ENCODE measurements around the gene NBPF11.

DNA sequence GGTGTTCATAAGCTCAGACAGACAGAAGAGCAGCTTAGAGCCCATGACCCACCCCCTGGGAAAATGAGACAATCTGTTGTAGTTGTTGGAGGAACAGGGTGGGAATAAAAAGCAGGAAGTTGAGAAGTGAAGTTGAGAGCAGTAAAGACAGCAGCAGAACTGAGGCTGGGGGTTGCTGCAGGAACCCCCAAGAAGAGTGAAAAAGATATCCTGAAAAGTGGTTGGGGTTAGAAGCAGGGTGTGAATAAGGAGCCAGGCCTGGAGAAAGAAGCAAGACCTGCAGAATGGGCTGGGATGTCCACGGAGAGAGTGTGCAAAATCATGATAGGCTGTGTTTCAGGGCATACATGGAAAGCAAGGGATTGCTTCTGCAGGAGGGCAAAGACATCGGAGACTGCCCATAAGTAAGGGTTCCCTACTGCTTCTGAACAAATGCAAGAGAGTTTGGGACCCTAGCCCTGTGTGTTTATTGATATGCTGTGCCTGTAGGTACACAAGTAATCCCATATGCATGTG lies 1.8 kb upstream of the LIX1L start:
- PRO-cap: no peak

- PRO-cap: no peak
Measured at GRCh38 chr1:145977215-145978052, 12.9 kb downstream of the POLR3GL start.

DNA sequence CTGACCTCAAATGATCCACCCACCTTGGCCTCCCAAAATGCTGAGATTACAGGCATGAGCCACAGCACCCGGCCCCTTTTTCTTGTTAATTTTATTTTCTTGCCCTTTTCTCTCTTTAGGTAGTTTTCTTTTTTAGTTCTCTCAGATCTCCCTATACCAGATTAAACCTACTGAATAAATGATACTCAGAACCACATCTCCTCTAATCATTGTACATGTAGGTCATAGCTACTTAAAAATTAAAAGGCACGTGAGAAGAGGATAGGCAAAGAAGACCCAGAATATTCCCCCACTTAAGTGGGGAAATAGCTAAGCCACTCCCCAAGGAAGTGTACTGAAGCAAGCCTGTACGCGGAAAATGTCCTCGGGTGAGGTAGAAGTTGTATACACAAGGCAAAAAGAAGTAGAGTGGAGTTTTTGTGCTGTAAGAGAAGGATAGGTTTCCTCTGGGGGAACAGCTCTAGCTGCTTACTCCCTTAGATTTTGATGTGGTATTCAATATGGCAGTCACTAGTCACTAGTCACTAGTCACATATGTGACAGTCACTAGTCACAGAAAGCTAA lies 7.8 kb downstream of the TXNIP start:
- PRO-cap: no peak

DNA sequence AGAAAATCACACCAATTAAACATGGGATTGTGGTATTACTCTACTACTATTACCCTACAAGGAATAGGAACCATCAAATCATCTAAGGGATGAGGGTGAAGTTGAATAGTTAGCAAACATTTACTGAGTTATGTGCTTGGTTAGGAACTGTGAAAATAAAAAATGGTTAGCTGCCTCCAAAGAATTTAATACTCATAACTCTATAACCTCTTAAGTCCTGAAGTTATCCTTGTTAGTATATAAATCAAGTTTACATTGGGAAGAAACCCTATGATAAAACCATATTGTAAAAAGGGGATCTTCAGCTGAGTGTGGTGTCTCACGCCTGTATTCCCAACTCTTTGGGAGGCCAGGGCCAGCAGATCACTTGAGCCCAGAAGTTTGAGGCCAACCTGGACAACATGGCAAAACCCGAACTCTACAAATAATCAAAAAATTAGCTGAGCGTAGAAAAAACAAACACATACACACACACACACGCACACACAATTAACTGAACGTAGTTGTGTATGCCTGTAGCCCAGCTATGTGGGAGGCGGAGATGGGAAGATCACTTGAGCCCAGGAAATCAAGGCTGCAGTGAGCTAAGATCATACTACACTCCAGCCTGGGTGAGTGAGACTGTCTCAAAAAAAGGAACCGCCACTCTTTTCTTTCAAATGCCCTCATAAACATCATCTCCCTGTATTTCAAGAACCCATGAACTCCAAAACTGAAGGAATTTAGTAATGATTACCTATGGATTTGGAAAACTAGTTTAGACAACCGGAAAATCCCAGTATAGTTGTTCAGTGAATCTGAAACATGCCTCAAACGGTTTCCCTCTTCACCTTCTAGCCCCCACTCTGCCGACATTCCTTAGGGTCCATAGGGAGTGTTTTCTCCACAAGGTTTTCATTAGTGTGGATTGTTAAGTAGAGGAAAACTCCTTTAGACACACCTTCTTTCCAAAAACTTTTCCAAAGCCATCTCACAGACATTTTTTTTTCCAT lies 4.6 kb downstream of the TXNIP start:
- PRO-cap: no peak

DNA sequence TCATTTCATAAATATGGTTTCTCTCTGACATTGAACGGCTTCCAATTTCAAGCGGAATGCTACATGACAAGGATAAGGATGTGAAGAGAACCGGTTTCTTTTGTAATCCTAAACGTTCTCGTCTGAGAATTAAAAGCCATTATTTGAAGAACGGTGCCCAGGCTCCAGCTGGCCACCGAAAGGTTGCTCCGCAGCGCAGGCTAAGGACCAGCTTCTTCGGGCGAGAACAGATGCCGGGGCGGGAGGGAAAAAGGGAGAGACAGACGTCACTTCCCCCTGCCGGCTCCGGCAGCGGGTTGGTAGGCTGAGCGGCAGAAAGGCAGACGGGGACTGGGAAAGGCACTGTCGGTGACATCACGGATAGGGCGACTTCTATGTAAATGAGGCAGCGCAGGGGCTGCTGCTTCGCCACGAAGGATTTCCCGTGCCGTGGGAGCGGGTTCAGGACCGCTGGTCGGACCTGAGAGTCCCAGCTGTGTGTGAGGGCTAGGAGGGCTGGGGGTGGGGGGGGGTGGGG lies 31.7 kb upstream of the PPIAL4H start:
- PRO-cap: unidirectional peak, minus-strand start at position 202 of the sequence; bidirectional peak, plus-strand start outside the sequence, minus-strand start at position 311 of the sequence

DNA sequence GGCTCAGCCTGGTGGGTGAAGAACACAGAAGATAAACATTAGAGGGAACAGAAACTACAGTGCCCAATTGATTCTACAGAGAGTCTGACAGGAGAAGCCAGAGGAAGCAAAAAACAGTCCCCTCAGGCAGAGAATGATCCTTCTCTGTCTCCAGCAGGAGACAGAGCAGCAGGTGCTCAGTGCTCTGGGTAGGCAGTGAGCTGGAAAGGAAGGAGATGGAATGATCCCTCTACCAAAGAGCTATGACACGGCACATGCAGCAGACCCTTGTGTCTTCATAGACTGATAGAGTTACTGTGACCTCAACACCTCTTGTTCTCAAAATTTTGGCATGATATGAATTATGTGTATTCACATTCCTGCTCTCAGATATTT lies 62.3 kb downstream of the PRKAB2 start:
- PRO-cap: no peak

- PRO-cap: no peak
Measured at GRCh38 chr1:147237916-147238772, 4.3 kb upstream of the CHD1L start.

GRCh38 chr1:147279918-147280400 lies 37.5 kb downstream of the CHD1L start:
- PRO-cap: no peak

DNA sequence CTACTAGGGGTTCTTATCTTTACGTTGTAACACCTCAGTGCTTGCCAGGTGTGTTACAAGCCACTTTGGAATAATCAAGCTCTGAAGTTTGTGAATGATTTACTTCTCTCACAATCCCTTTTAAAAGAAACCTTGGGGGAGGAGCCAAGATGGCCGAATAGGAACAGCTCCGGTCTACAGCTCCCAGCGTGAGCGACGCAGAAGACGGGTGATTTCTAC lies 118.3 kb upstream of the BCL9 start:
- PRO-cap: no peak

- PRO-cap: bidirectional peak, plus-strand start at chr1:147600154, minus-strand start at chr1:147600060
Measured at GRCh38 chr1:147599939-147600510, 58.7 kb downstream of the BCL9 start.

GRCh38 chr1:147612376-147613395 lies 57.6 kb downstream of the ACP6 start:
- PRO-cap: no peak

DNA sequence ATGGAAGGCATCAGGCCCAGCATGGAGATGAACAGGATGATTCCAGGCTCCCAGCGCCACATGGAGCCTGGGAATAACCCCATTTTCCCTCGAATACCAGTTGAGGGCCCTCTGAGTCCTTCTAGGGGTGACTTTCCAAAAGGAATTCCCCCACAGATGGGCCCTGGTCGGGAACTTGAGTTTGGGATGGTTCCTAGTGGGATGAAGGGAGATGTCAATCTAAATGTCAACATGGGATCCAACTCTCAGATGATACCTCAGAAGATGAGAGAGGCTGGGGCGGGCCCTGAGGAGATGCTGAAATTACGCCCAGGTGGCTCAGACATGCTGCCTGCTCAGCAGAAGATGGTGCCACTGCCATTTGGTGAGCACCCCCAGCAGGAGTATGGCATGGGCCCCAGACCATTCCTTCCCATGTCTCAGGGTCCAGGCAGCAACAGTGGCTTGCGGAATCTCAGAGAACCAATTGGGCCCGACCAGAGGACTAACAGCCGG lies 50.2 kb downstream of the ACP6 start:
- PRO-cap: no peak

DNA sequence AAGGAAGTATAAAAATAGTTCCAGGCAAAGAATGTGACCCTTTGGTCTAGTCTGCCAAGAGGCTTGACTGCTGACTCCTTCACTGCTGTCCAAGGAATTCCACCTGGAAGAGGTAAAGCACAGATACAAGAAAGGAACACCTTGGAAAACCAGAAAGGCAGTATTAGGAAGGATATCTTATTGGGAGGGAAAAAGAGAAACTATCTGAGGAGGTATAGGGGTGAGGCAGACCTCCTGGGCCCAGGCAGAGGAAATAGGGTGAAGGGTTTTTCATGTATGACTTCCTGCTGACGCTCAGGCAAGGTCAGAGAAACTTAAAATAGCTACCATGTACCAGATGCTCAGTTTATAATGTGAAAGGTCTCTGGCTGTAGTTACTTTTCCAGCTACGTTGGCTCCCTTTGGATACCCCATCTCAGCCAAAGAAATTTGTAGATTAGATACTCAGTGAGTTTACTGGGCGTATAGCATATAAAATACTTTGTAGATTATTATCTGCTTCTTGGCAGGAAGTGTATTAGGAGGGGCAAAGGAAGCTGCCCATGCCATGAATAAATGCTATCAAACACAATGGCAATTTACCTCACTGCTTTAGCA lies 2.1 kb upstream of the GJA5 start:
- PRO-cap: no peak

DNA sequence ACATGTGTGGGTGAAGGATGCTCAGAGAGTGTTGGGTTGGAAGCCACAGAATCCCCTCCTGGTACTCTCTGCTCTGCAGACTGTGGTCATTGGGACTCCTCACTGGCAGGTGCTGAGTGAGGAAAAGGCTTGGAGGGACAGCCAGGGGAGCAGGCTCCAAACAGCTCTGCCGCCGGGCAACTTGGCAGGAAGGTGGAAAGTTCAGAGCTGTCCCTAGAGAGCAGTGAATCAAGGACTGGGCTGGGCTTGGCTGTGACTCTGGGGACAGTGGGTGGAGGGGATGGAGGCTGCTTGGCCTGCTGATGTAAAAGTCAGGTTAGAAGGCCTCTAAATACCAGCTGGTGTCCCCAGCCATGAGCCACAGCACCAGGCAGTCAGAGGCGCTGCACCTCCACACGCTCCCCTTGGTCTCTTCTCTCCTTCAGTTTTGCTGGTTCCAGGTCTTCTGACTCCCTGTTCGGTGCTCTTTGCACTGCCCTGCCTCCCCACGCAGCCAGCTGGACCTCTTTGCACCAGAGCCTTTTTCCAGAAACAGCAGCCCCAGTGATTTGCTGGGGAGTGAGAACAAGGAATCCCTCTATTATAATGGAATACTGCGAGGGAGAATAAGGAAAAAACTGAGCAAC lies 11.4 kb upstream of the GJA5 start:
- PRO-cap: no peak

DNA sequence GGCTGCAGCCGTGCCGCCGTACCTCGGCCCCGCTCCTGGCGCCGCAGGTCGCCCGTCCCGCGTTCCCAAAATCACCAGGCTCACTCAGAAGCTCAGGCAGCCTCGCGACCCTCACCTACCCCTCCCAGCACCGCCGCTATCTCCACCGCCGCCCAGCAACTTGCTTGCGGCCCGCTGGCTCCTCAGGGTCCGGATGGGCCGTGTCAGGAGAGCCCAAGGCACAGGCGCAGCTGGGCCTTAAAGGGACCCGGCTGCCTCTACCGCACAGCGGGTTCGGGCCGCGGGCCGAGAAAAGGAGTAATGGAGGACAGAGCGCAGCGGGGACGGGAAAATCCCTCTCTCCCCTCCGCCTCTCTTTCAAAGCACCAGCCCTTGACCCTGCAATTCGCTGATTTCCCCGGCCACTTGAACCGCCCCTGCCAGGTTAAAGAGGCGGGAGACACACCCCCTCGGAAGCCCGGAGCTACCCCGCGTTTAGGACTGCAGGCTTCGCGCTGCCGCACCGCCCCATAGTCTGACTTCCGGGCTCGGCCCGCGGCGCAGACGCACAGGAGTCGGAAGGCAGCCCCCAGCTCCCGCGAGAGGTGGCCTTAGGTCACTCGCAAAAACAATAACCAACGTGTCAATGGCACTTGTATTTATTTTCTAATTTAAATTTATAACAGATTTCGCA lies at the start of gene NBPF11:
Gene NBPF11, minus strand, starts transcription at position 484 of the 673 bp plus-strand sequence.
- PRO-cap: bidirectional peak, plus-strand start at position 509 of the sequence, minus-strand start at position 517 of the sequence

DNA sequence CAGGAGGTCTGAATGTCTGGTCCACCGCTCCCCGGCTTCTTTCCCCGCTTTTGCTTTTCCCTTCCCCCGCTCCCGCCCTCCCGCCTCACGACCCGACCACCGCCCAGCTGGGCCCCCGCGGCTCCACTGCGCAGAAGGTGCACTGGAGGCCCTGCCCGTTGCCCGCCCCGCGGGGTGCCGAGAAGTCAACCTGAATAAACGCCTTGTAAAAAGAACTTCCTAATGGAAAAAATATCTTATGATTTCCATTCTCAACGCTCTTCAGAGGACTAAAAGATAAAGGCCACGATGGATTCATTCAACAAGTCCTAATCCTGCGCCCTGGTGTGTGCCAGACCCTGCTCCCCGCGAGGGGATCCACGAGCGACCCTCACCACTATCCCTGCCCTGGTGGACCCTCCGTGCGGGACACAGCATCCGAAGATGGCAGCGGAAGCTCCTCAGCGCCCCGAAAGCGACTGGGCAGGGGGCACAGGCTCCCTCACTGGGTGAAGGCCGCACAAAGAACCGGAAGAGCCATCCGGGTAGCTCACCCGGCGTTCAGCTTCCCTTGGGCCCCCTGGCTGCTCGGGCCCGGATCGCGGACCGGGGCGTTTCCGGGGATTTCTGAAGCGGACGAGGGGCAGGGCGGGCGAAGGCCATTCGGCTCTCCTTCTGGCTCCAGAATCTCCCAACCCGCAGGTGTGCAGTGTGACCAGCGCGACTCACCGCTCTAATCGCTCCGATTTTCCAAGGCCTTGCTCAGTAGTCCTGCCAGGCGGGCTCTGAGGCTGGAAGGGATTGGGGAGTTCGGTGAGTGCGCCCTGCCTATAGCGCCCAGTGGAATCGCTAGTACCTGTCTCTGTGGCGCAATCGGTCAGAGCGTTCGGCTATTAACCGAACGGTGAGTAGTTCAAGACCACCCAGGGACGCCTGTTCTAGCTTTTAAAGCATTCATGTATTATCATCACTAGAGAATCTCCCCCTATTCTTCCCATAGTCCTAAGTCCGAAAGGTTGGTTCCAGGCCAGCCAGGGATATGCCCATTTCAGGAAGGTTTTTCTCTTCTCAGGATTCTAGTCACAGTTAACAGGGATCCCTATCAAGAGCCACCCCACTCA lies 94.2 kb upstream of the NBPF11 start:
- PRO-cap: no peak

DNA sequence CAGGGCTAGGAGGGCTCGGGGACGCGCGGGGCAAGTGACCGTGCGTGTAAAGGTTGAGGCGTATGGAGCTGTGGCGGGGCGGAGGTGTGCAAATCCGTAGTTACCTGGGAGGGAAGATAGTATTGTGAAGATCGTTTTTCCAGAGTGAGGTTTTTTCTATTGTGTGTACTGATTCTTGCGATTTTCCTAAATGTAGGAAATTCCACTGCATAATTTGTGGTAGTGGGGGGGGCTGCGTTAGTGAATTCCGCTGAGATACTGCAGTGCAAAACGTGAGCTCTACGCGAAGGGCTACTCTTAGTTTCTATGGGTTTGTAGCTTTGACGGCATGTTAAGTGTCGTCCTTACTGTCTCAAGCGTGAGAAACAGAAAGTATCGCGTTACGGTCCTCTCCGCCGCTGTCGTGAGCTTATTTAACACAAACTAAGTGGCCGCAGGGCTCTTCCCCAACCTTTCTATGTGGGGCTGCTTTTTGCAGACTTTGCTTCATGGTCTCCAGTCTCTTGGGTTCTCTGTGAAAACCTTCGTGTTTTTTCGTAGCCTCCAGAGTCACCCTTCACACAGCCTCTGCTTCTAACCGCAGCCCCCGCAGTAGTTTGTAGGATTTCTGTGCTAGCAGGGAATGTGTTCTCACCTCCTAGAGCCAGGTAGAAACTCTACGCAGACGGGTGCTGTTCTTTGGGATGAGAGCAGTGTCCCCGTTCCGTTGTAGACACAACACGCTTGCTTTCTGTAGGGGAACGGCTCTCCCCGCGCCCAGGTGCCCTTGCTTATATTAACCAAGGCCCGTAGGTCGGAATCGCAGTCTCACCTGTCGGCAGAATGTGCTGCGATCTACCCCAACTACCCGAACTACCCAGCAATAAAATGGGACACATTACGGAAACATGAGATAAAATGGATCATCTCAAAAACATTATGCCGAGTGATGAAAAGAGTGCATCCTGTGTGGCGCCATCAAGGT lies 111.6 kb upstream of the NBPF11 start:
- PRO-cap: unidirectional peak, plus-strand start at position 98 of the sequence; unidirectional peak, plus-strand start at position 204 of the sequence

- PRO-cap: unidirectional peak, plus-strand start at chr1:148353553
Measured at GRCh38 chr1:148353448-148354284, 129.4 kb downstream of the PPIAL4G start.

- PRO-cap: no peak
Measured at GRCh38 chr1:148423973-148424755, 58.9 kb downstream of the PPIAL4G start.

- PRO-cap: no peak
Measured at GRCh38 chr1:148425096-148425675, 57.9 kb downstream of the PPIAL4G start.